ENCODE measurements around the genes TAOK1, EFCAB5 and TMIGD1.

- PRO-cap, result unidirectional peak, plus-strand start at chr17:29376916
- RAMPAGE, long total RNA, result no peak
These were observed 13.4 kb upstream of the TAOK1 start for GRCh38 chr17:29376694-29377237.

GRCh38 chr17:29390287-29390448 is at the start of gene TAOK1:
TSS of gene TAOK1 (plus strand) at chr17:29390363.
- PRO-cap, result bidirectional peak, plus-strand start at chr17:29390348, minus-strand start at chr17:29390201
- RAMPAGE, long total RNA, result no peak

DNA sequence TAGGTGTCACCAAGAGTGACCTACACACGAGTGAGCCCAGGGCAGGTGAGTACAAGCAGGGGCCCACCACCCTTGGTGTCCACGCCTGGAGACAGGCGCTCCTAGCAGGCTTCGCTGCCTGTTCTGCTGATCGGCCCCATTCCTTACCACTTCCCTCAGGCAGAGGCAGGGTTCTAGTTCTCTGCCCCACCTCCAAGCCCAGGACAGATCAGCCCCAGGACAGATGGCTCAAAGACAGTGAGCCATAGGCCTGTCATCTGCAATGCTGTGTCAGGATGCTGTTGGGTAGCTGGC is 761 bp downstream of the TP53I13 start:
- PRO-cap, result no peak
- RAMPAGE, long total RNA, result no peak

GRCh38 chr17:29572141-29573356 is 4.0 kb downstream of the TP53I13 start:
- PRO-cap, result no peak
- RAMPAGE, long total RNA, result no peak

GRCh38 chr17:29584579-29585029 is 4.8 kb downstream of the GIT1 start:
- PRO-cap, result no peak
- RAMPAGE, long total RNA, result no peak

DNA sequence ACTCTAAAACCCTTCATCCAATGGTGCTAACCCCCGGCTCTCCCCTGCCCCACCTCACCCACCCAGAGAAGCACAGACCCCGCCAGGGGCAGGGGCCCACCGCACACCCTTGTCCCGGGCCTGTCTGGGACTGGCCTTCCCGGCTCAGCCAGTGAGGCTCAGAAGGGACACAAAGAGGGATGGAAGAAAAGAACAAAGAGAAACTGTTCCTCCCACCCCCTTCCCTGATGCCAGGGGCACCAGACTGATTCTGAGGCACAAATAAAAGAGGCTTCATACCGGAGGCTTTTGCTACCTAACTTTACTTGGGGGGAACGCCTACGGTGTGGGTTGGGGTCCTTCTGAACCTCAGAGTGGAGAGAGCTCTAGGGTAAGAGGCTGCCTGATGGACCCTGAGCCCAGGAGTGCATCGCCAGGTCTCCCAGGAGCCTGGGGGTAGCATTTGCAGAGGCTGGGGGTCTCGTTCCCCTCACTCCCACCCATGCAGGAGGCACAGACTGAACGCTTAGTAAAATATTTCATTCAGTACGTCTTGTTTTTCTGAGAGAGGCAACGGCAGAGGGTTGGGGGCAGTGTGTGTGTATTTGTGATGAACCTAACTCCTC is 8.1 kb downstream of the CORO6 start:
- PRO-cap, result no peak
- RAMPAGE, long total RNA, result no peak

GRCh38 chr17:29631062-29631650 is 8.4 kb upstream of the CORO6 start:
- PRO-cap, result no peak
- RAMPAGE, long total RNA, result no peak

DNA sequence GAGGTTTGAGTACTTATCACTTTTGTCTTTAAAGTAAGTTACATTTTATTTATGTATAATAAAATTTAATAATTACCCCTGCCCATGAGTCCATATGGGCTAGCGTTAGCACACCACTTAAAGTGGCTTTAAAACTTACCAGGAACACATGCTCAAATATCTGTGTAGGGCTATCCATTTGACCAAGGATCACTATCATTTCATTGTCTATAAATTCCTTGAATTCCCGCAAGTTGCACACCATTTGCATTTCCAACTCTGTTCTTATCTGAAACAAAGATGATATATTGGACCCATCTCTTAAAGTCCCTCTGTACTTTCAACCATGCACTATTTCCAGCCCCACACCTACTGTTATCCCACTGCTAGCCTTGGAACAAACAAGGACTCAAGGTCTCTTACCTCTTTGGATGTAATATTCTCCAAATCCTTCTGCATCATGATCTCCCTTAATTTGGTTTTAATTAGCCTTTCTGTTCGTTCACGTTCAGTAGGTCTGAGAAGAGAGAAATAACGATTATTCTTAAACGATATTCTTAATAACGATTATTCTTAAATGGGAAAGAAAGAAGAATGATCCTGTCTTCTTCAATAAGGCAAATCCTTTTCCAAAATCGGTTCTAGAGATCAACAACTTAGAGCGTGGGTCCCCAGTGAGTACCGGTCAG is 44.1 kb upstream of the CORO6 start:
- PRO-cap, result no peak
- RAMPAGE, long total RNA, result no peak

DNA sequence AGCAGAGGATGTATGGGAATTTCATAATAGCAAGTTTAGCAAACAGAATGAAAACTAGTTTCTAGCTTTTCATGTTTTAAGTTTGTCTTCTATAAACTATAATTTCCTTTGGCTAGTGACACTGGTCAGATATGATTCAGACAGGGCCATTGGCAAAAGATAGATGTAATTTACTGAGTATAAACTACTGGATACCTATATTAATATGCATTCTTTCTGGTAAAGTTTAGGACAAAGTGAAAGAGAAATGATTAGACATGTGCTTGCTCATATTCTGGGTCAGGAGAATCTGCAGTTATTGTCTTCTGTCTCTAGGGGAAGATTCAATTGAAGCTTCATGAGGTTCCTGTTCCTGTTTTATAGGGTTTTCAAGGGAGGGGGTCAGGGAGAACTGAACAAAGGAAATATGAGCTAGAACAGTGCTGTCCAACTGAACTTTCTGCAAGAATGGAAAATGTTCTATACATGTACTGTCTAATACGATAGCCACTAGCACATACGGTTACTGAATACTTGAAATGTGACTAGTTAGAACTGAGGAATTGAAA is 59.3 kb upstream of the CORO6 start:
- PRO-cap, result no peak
- RAMPAGE, long total RNA, result no peak

DNA sequence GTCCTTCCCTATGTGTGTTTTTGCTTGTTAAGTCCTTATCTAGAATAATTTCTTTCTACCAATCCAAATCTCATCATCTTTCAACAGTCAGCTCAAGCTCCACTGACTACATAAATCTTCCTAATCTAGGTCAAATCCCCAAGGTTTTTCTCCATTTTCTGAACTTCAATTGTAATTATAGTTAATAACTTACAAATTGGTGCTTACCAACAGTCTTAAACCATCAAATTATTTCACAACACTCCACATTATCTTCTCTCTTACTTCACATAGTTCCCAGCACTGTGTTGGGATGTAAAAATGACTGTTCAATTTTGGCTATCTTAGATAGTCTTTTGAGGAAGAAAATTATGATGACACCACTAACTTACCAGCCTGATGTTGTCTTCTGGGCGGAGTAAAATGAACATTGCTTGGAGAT is 72.4 kb upstream of the CORO6 start:
- PRO-cap, result no peak
- RAMPAGE, long total RNA, result no peak

DNA sequence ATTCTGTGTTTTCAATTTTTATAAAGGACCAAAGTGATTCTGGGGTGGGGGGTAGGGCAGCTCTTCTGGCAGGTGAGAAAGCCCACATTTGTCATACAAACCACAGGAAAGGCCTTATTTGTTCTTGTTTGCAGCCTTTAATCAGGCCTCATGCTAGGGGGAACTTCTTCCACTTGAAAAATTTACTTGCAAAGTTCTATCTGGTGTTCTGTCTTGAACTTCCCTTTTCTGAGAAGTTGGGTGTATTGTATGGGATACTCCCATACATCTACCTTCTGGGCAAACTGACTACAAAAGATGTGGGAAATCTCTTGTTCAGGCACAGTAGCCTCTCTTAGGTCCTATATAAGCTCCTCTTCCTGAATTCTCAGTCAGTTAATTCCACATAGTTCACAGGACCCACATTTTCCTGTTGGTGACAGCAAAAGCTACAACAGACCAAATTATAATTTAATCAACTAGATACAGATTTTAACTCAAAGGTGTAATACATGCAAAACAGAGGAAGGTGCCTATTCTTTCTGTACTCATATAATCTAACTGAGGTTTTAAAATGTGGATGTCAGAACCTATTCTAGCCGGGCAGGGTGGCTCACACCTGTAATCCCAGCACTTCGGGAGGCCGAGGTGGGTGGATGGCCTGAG is 101.1 kb upstream of the CORO6 start:
- PRO-cap, result no peak
- RAMPAGE, long total RNA, result no peak

DNA sequence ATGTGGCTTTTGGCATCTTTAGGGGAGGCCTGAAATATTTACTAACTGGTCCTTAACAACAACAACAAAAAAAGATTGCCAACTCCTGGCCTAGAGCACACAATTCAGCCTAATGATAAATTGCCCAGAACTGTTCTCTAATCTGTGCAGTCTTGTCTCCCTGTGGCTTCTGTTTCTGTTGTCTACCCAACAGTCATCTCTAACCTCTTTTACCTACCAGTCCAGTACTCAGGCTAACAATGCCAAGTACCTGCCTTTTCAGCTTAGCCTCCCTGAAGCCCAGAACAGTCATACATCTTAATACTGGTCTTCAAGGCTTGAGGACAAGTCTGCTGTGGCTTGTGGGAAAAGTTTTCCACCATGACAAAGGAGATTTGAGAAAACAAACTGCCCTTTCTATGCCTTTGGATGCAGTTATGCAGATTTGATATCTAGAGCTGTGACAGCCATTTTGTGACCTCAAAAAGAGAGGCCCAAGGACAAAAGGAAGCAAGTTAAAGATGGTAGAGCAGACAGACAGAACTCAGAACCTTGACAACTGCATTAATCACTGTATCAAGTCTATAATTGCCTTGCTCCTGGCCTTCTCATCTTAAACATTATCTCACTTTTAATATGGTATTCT is 66.8 kb downstream of the SSH2 start:
- PRO-cap, result no peak
- RAMPAGE, long total RNA, result no peak

DNA sequence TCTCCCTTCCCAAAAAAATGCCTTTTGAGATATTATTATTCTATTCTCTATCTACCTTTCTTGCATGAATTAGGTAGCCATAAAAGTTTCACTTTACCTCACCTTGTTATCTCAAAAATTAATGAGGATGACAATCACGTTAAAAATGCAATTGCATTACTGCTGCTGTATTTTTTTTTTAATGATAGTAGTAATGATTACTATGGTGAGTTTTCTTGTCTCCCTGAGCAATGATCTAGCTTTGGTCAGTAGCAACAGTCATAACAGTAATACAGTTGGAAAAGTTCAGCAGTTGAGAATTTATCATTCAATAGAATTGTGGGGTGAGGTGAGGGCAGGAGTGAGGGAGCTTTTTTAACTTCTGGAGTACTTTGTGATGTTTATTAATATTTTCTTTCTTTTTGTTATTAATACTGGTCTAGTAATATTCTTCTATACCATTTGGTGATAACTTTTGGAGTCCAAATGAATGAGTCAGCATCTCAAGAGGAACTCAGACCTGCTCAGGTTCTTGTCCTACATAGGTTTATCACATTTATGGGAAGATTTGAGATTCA is at the start of gene EFCAB5:
Gene EFCAB5 (plus strand): TSS at position 303 of the 557 bp plus-strand sequence.
- PRO-cap, result no peak
- RAMPAGE, long total RNA, result no peak

GRCh38 chr17:30248068-30249400 is 13.0 kb upstream of the SLC6A4 start:
- PRO-cap, result no peak
- RAMPAGE, long total RNA, result no peak

DNA sequence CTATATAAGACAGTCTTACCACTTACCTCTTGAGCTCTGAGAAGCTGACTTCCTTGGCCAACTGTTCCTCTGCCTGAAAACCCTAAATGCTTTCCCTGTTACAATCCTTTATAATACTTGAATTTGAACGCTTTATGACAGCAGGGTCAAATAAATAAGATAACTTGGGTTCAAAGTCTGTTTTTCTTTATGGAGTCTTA is at the start of gene TMIGD1:
Gene TMIGD1 (minus strand): TSS at position 84 of the 200 bp plus-strand sequence.
- PRO-cap, result no peak
- RAMPAGE, long total RNA, result no peak

- PRO-cap, result unidirectional peak, minus-strand start at chr17:30341151
- RAMPAGE, long total RNA, result no peak
These were observed 7.1 kb upstream of the TMIGD1 start for GRCh38 chr17:30340781-30341504.

DNA sequence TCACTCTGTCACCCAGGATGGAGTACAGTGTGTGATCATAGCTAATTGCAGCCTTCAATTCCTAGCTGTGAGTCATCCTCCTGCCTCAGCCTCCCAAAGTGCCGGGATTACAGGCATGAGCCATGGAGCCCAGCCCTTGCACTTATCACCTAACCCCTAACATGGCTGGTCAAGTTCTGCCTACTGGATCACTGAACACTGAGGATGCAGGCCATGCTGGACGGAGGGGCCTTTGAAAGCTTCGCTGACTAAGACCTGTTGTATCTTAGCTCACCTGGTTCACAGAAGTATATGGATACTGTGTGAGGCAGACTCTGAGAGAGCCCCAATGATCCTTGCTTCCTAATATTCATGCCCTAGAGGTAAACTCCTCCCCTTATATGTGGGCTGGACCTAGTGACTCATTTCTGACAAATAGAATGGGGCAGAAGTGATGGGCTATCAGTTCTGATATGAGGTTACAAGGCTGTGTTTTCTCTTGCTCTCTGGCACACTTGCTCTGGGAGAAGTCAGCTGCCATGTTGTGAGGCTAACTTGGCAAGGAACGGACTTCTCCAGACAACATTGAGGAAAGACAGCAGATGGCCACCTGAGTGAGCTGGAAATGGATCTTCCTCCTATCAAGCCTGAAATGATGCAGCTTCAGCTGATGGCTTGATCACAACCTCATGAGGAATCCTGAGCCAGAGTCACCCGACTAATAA is 11.8 kb upstream of the TMIGD1 start:
- PRO-cap, result no peak
- RAMPAGE, long total RNA, result no peak

- PRO-cap, result no peak
- RAMPAGE, long total RNA, result no peak
These were observed 36.5 kb downstream of the CPD start for GRCh38 chr17:30415037-30415722.

DNA sequence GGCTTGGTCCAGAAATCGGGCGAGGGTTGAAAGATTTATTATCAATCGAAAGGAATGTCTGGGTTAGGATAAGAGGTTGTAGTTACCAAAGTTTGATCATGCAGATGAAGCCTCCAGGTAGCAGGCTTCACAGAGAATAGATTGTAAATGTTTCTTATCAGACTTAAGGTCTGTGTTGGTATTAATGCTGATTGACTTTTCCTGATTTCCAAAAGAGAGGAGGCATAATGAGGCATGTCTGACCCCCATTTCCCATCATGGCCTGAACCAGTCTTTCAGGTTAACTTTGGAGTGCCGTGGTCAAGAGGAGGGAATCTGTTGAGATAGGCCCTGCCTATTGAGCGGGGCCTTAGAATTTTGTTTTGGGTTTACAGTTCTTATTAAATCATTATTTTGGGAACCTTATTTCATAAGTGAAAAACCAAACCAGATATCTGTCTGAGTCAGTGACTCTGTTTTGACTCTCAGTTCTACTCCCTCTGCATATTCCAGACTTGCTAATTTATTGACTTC is 45.5 kb downstream of the CPD start:
- PRO-cap, result no peak
- RAMPAGE, long total RNA, result no peak

- PRO-cap, result no peak
- RAMPAGE, long total RNA, result no peak
These were observed 123.9 kb downstream of the GOSR1 start for GRCh38 chr17:30600988-30601672.

All from urinary bladder (tissue), 3 donors.